Tibial artery (tissue), 1 donor: ENCODE measurements around the genes ZNF593 and CEP85.

DNA sequence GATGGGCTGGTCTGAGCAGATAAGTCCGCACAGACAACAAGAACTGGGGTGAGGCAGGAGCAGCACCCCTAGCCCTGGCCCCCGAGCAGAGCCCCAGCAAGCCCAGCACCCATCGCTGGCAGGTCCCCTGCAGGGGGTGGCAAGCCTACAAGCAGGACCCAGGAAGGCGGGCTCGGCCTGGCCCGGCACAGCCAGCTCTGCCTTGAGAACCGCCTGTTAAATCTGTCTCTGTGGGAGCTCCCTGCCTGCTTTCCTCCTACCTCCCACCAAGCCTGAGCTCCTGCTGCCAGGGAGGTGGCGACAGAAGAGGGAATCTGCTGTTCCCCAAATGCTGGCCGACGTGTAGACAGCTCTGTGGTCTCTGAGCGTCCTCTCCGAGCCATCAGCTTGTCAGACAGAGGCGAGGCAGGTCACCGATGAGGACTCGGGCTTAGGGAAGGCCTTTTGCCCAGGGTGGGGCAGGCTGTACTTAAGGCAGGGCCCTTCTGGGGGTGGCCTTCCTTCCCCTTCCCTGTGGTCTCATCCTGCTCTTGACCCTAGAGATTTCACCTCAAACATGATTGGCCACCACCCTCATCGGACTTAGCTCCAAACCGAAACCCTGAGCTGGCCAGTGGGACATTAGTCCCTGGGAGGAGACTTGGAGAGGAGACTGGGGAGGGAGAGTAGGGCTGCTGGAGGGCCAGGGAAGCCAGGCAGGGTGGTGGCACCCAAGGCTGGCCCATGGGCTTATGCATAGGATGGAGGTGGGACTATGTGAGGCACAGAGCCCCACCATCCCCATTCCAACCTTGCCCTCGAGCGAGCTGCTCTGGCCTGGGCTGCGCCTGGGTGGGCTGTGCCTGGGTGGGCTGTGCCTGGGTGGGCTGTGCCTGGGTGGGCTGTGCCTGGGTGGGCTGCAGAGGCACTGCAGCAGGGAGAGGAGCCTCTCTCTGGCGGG is 7.8 kb downstream of the SELENON start:
- PRO-cap: no peak

DNA sequence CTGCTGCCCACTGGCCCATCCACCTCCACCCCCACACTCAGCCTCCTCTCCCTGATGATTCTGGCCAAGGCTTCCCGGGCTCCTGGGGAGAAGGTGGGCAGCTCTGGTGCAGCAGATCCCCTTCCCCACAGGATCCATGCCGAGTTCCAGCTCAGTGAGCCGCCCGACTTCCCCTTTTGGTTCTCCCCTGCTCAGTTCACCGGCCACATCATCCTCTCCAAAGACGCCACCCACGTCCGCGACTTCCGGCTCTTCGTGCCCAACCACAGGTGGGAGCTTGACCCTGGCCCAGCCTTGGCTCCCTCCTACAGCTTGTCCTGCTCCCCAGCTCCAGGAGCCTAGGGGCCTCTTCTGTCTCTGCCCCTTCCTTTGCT is 9.5 kb downstream of the SELENON start:
- PRO-cap: no peak

GRCh38 chr1:25813767-25814360 is 5.9 kb upstream of the MTFR1L start:
- PRO-cap: no peak

GRCh38 chr1:25820525-25821442 is 1.0 kb downstream of the MTFR1L start:
- PRO-cap: no peak

- PRO-cap: no peak
These were observed 9.3 kb downstream of the SLC30A2 start for GRCh38 chr1:26036295-26037262.

GRCh38 chr1:26058222-26058810 is 9.1 kb downstream of the TRIM63 start:
- PRO-cap: no peak

DNA sequence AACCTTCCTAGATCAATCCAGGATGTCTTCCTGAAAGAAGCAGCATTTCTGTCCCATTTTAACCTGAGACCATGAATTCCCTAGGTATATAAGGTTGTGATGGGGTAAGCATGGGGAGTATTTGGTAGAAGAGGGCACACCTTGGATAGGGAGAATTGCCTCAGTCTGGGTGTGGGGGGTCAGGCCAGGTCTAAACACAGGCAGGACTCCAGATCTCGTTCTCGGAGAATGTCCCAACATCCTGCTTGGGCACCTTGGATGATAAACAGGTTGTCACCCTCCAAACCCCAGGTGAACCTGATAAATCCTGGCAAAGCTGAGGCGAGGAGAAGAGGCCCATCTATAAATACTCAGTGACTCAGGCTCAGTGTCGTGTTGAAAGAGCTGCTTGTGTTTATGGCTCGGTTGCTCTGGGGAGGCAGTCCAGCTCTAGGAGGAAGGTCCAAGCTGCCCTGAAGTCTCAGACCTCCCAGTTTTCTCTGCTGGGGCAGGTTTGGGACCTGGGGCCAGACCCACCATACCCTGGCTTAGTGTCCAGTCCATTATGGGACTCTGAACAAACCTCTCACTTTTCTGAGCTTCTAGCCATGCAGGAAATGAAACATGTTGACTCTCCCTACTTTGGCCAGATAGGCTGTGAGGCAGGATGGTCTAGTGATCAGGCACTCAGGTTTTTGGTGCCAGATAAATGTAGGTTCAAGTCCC is 15.8 kb upstream of the TRIM63 start:
- PRO-cap: no peak

DNA sequence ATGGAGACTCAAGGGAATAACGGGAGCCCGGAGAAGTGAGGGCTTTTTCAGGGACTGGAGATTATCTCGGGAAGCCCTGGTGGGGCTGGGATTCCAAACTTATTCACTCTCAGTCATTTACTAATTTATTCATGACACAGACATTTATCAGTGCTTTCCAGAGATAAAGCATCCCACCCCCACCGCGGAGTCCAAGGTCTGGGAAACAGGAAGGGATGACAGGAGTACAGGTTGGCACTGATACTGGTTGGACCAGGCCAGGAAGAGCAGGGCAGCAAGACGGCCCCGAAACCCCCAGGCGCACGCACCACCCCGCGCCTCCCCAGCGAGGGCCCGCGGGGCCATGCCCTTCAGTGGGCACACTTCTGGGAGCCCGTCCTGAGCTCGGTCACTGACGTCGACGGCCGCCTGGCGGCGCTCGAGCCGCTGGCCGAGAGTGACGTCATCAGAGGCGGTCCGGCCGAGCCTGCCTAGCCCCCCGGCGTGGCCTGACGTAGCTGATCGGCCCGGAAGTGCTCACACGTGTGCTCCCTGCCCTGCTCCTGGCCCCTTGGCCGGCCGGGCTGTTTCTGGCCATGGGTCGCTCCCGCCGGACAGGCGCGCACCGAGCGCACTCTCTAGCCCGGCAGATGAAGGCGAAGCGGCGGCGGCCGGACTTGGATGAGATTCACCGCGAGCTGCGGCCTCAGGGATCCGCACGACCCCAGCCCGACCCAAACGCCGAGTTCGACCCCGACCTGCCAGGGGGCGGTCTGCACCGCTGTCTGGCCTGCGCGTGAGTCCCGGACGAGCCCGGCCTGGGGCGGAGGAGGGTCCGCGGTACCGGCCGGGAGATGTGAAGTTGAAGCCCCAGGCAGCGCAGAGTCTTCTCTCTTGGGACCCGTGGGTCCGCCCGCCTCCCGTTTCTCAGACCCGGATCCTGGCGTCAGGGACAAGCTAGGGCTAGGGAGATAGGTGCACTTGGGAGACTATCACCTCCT is at the start of gene ZNF593:
TSS of gene ZNF593 (plus strand) at position 500 of the 980 bp plus-strand sequence.
- PRO-cap: bidirectional peak, plus-strand start at position 500 of the sequence, minus-strand start at position 393 of the sequence

DNA sequence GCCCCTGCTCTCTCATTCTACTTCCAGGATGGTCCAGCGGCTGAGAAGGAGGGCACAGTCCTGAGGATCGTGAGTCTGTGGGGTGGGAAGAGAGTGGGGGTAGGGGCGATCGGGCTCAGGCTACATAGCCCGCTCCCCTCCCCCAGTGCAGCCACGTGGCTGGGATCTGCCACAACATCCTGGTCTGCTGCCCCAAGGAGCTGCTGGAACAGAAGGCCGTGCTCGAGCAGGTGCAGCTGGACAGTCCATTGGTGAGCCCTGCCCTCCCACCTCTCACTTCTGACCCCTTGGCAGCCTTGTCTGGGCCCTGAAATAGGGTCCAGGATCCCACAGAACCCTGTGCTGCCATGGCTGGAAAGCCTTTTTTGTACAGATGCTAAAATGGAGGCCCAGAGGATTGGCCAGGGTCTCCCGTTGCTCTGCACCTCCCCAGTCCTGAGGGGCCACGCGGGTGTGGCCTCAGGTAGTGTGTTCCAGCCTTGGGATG is 5.1 kb downstream of the CNKSR1 start:
- PRO-cap: no peak

- PRO-cap: unidirectional peak, plus-strand start at chr1:26234214; unidirectional peak, plus-strand start at chr1:26234494
These were observed at the start of gene CEP85 for GRCh38 chr1:26234095-26234874. Gene CEP85 (plus strand): TSS chr1:26234200.

- PRO-cap: no peak
These were observed 21.0 kb downstream of the CEP85 start for GRCh38 chr1:26254946-26255410.

- PRO-cap: no peak
These were observed 754 bp downstream of the SH3BGRL3 start for GRCh38 chr1:26280710-26280969.

DNA sequence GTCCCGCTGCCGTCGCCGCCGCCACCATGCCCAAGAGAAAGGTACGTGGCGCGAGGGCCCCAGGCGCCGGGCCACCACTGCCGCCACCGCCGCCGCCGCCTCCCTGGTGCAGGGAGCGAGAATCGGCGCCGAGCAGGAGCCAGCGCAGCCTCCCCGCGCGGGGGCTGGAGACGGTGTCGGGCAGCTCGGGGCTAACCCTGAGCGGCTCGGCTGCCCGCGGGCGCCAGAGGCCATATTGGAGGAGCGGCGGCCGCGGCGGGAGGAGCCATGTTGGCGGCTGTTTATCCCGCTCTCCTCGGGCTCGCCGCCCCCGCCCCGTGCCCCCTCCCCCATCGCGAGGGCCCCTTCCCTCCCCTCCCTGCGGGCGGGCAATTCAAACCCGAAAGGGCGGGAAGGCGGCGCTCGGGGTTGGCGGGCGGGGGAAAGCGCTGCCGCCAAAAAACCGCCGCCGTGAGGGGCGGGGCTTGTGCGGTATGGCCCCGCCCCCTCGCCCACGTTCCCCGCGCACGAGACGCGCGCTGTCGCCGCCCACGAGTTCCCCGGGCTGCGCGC is 423 bp downstream of the HMGN2 start:
- PRO-cap: bidirectional peak, plus-strand start outside the sequence, minus-strand start at position 452 of the sequence

DNA sequence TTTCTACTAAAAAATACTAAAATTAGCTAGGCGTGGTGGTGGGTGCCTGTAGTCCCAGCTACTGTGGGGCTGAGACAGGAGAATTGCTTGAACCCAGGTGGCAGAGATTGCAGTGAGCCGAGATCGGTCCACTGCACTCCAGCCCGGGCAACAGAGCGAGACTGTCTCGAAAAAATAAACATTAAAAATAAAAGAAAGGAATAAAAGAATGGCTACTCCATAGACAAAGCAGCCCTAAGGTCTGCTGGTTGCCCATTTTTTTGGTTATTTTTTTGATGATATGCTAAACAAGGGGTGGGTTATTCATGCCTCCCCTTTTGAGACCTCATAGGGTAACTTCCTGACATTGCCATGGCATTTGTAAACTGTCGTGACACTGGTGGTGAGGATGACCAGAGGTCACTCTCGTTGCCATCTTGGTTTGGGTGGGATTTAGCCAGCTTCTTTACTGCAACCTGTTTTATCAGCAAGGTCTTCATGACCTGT is 11.3 kb downstream of the HMGN2 start:
- PRO-cap: no peak

DNA sequence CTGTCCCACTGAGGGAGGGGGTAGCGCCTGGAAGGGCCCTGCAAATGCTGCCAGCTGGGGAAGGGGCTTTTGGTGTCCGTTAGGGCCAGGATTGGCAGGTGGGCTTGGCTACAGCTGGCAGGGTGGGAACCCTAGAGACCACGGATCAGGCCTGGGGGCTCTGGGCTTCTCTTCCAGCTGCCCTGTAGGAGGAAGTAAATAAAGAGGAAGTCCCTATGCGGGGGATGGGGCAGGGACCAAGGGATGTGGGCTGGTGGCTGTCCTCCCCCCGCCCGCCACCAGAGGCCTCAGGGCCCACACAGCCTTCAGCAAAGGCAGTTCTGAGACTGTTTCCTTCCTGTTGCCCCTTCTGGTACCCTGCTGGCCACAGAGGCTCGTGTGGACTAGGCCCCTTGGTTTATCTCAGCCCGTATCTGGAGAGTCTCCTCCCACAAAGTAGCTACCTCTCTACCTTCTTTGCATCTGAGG is 12.2 kb downstream of the RPS6KA1 start:
- PRO-cap: no peak

DNA sequence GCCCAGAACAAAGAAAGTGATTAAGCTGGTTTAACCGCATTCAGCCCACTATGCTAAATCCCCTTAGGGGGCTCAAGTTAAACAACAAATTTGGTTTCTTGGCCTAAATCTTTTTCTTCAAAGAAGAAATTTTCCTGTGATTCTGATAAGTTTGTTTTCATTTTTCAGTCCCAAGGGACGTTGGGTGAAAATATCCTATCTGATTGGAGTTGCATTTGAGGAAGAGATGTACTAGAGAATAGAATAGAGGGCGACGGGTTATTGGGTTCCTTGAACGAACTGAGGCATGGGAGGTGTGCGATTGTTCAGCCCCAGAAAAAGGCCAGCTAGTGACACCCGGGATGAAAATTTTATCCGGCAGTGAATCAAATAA is 76.5 kb upstream of the ARID1A start:
- PRO-cap: no peak

GRCh38 chr1:26705824-26706275 is 10.0 kb downstream of the ARID1A start:
- PRO-cap: no peak

GRCh38 chr1:26760748-26761366 is 26.9 kb upstream of the PIGV start:
- PRO-cap: no peak

GRCh38 chr1:26773208-26773826 is 14.4 kb upstream of the PIGV start:
- PRO-cap: no peak

DNA sequence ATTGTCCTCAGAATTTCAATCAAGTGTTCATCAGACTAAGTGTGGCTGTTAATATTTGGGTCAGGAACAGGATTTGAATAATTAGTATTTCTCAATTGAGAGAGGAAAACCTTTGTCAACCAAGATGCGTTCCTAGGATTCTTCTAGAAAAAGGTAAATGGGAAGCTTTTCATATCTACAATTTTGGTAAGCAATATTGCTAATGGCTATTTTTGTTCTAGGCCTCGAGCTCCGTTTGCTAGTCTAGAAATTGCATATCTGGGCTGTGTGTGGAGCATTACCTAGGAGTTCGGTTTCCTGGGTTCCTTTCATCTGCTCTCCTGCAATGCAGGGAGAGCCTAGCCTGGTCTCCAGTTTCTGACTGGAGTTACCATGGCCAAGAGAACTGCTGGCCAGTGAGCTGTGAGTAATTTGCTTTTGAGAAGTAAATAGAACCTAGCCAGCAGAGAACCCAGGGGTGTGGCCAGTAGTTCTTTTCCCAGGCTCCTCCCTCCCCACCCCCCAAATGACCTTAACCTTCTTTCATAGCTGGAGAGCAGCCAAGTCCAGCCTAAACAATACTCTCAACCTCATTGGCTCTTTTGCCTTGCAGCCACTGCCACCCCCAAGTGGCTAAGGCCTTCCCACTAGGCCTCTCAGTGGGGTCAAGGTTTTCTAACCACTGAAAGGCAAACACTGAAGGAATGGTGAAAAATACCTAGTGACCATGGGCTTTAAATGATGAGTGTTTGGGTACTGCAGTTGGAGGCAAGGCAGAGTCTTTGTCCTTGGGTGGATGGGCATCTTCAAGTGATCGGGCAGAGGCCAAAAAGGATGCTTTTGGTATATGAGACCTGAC is 3.8 kb upstream of the PIGV start:
- PRO-cap: unidirectional peak, minus-strand start at position 390 of the sequence